Mesenchymal stem cell of Wharton's jelly (primary cell): ENCODE results near the gene KRTAP10-1.

GRCh38 chr21:43971197-43972136, 40.6 kb upstream of the TRAPPC10 start:
- CAGE, long polyA plus RNA = no peak

DNA sequence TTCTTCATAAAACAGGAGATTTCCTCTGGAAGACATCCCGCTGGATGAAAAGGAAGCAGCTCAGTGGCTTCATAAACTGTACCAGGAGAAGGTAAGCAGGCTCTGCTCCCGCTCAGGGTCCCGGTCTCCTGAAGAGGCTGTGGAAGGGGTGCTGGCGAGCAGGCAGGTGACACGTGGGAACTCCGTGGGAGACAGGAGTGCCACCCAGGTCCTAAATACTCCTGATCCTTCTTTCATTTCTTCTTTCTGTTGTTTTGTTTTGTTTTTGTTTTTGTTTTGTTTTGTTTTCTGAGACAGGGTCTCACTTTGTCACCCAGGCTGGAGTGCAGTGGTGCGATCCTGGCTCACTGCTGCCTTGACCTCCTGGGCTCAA, 34.1 kb upstream of the TRAPPC10 start:
- CAGE, long polyA plus RNA = no peak

DNA sequence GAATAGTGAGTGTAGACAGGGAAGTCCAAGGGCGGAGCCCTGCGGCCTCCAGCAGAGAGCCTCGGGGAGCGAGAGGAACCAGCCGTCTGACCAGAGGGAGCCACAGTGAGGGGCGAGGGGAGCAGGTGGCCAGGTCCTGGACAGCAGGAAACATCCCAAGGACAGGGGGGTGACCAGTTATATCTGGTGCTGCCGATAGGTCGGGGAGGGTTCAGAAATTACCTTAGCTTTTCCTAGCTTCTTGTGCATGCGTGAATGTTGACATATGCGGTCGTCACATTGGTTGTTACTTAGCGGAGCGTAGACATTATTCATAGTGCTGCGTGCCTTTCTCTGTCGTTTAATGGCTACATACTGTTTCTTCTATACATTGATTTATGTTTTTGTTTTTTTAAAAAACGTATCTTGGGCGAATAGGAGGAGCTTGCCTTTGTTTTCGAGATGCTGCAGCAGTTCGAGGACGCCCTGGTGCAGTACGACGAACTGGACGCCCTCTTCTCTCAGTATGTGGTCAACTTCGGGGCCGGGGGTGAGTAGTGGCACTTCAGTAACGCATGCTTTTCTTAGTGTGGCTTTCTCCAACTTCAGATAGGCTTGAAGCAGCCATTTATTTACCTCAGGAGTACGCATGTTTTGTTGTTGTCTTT, 46.7 kb downstream of the TRAPPC10 start:
- CAGE, long polyA plus RNA = no peak

- CAGE, long polyA plus RNA = no peak
These were observed 34.1 kb upstream of the PWP2 start for GRCh38 chr21:44072956-44073594.

DNA sequence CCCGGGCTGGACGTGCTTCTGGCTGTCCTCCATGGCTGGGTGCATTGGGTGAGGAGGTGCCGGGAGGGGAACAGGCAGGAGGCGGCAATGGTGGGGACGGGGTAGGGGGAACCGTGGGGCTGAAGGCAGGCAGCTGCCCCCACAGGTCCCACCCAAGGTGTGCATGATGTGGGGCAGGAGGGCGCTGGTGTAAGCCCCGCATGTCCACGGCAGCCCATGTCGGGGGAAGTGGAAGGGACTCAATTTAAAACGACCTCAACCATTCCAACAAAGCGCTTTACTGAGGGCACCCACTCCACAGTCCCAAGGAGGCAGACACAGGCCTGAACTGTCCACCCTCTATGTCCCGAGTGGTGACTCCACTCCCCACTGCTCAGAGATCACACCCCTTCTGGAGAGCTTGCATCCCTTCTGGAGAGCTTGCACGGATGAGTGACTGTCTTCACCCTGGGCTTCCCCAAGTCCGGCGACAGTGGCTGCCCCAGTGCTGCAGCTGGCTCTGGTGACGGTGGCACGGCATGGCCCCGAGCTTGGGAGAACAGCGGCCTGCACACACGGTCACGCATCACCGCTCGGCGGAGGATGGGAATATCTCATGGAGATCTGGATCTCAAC, 10.4 kb downstream of the CFAP410 start:
- CAGE, long polyA plus RNA = no peak

- CAGE, long polyA plus RNA = no peak
These were observed 3.5 kb upstream of the TRPM2 start for GRCh38 chr21:44349982-44350308.

GRCh38 chr21:44424944-44426082, 30.0 kb upstream of the LRRC3 start:
- CAGE, long polyA plus RNA = no peak

- CAGE, long polyA plus RNA = no peak
These were observed 27.4 kb downstream of the LRRC3 start for GRCh38 chr21:44482596-44483159.

- CAGE, long polyA plus RNA = no peak
These were observed at the start of gene KRTAP10-1 for GRCh38 chr21:44539871-44540435. Gene KRTAP10-1, minus strand, starts transcription at chr21:44540195.

GRCh38 chr21:44709927-44710529, 1.3 kb downstream of the TSPEAR start:
- CAGE, long polyA plus RNA = no peak

DNA sequence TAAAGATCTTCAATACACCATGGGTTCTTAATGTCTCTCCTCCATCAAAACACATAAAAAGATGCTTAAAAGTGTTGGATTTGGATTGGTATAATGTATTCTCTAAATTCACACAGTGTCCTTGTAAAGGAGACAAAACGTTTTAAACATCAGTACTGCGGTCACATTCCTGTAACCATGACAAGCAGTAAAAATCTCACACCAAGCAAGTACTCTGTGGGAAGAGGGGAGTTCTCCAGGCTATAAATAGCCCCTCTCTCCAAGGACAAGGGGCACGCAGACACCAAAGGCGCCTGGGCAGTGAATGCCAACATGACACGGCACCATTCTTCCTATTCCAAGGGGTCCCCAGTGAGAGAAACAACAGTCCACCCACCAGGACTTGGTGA, 2.0 kb downstream of the PTTG1IP start:
- CAGE, long polyA plus RNA = no peak

DNA sequence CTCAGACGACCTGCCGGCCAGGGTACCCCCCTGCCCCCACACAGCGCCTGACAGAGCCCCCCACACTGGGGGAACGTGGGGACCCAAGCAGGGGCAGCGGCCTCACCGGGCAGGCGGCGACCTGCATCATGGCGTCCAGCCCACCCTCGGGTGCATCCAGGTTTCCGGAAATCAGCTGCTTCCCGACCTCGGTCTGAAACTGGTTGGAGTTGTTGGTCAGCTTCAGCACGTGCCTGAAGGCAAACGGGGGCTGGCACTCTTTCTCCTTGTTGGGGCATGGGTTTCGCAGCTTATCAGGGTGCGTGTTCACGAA, 19.4 kb downstream of the ITGB2 start:
- CAGE, long polyA plus RNA = no peak

GRCh38 chr21:44911074-44911828, 9.4 kb downstream of the ITGB2 start:
- CAGE, long polyA plus RNA = no peak

- CAGE, long polyA plus RNA = no peak
These were observed 8.2 kb downstream of the ITGB2 start for GRCh38 chr21:44912456-44912841.

- CAGE, long polyA plus RNA = no peak
These were observed 4.2 kb upstream of the ITGB2 start for GRCh38 chr21:44924796-44925491.

DNA sequence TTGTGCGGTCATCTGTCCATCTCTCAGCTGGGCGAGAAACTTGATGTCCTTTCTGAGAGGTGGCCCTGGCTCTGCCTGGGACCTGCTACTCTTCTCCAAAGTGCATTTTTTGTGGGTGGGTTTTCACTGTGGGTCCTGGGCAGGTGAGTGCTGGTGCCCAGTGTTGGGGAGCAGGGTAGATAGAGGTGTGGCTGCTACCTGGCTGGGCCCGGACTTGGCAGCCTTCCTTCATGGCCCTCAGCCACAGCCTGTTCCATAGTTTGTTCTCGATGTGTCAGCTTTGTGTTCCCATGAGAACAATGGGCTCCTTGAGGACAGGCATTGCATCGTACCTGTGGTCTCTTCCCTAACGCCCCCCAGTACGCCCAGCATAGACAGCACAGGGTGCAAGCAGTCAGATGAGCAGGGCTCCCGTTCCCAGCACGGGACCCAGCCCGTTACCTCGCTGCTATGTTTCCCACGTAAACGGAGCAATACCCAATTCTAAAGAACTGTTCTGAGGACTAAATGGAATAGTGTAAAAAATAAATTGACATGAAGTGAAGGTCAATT, 900 bp upstream of the SLX9 start:
- CAGE, long polyA plus RNA = no peak

GRCh38 chr21:45050023-45051023, 24.1 kb upstream of the ADARB1 start:
- CAGE, long polyA plus RNA = no peak

GRCh38 chr21:45073265-45074008, 943 bp upstream of the ADARB1 start:
- CAGE, long polyA plus RNA = no peak

- CAGE, long polyA plus RNA = no peak
These were observed 77.9 kb downstream of the ADARB1 start for GRCh38 chr21:45152115-45152762.

- CAGE, long polyA plus RNA = no peak
These were observed 10.7 kb downstream of the POFUT2 start for GRCh38 chr21:45276926-45277488.